Pericardium fibroblast (primary cell): ENCODE measurements around a stretch of chr14.

- RAMPAGE, long total RNA, result no peak
Observed at GRCh38 chr14:58321473-58321814, 23.1 kb downstream of the ARID4A start.

- RAMPAGE, long total RNA, result start-site peak on the minus strand at chr14:58427119-58427174, 370 and 161 reads in 2 replicates
Observed at GRCh38 chr14:58426808-58427283, 485 bp downstream of the TIMM9 start.

GRCh38 chr14:59137040-59137720 is 51.3 kb upstream of the DAAM1 start:
- RAMPAGE, long total RNA, result no peak

GRCh38 chr14:59357876-59358379 is 107.3 kb downstream of the GPR135 start:
- RAMPAGE, long total RNA, result no peak

- RAMPAGE, long total RNA, result no peak
Observed at GRCh38 chr14:59464434-59464519, 903 bp downstream of the GPR135 start.

DNA sequence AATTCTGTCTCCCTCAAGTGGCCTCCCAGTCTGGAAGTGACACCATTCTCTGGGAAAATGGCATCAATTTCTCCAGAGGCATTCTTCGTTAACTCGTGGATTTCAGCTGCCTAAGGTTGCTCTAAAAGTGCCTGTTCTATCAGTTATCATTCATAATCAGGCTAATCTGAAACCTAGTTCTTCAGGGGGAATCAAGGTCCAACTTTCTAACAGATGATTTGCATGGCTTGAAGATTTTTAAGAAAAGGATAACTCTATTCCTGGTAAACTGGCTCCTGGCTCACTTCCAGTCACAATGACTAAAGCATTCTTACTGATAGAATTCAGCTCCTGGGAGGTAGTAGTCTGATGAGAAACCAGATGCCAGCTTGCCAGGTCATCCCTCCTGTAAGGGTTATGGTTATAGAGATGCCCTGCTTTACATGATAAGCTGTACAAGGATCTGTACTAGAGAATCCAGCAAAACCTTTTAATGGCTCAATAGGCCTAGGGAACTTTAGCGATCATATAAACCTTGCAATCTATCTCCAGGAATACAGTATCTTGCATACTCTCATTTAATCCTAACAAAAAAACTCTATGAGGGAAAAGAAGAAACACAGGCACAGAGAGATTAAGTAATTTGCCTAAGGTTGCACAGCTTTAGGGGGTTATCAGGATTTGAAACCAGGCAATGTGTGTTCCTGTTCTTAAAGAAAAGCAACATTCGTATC is 1.5 kb downstream of the L3HYPDH start:
- RAMPAGE, long total RNA, result no peak

- RAMPAGE, long total RNA, result no peak
Observed at GRCh38 chr14:59483620-59484236, 480 bp downstream of the L3HYPDH start.

- RAMPAGE, long total RNA, result no peak
Observed at GRCh38 chr14:60087885-60088210, 3.9 kb upstream of the PCNX4 start.

DNA sequence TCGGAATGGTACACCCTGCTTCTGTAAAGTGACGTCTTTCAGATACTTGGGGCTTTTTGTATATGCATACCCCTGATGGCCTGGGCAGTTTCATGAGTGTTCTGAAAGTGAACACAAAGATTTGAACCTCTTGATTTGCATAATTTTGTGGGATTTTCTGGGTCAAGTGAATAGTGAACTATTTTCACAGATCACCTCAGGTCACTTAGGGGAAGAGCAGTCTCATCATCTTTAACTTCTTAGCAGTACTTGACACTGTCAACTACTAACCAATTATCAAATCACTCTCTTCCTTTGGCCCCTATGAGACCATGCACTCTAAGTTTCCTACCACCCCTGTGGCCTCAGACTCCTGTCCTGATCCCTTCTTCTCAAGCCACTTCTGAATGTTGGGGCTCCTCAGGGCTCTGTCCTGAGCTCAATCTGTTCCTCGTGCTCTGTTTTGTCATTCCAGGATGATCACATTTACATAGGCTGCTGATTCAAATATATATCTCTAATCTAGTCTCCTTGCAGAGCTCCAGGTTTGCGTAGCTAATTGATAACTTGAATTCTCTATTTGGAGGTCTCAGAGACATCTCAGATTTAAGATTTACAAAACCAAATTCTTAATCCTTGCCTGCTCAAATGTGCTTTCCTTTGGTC is 36.2 kb upstream of the PPM1A start:
- RAMPAGE, long total RNA, result no peak

- RAMPAGE, long total RNA, result no peak
Observed at GRCh38 chr14:60485114-60485431, 790 bp downstream of the C14orf39 start.

- RAMPAGE, long total RNA, result no peak
Observed at GRCh38 chr14:60646930-60647543, 2.2 kb downstream of the SIX1 start.

GRCh38 chr14:60933119-60933534 is 47.8 kb downstream of the TRMT5 start:
- RAMPAGE, long total RNA, result no peak

- RAMPAGE, long total RNA, result no peak
Observed at GRCh38 chr14:61322369-61323044, 1.1 kb downstream of the PRKCH start.

DNA sequence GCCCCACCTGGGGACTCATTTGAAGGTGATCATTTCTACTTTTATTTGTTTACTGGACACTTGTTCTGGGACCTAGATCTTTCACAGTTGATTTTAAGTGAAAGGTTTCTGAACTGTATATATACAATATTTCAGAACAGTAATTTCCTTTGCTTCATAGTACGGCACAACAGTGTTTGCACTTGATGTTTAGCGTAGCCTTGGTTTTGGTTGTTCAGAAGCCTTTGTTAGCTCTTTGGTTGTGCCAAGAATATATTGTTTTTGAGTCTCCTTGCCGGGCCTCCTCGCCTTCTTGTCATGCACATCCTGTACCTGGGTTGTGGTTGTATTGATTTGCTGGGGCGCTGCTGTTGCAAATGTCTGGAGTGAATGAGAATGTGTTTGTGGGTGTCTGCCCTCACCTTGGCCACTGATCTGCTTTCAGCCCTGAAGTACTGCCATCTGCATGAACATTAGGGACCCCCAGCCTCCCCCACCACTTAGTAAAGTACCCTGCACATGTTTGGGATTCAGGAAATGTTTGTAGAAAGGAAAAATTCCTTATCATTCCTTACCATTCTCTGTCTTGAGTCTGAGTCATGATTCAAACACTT is 16.4 kb downstream of the PRKCH start:
- RAMPAGE, long total RNA, result no peak

DNA sequence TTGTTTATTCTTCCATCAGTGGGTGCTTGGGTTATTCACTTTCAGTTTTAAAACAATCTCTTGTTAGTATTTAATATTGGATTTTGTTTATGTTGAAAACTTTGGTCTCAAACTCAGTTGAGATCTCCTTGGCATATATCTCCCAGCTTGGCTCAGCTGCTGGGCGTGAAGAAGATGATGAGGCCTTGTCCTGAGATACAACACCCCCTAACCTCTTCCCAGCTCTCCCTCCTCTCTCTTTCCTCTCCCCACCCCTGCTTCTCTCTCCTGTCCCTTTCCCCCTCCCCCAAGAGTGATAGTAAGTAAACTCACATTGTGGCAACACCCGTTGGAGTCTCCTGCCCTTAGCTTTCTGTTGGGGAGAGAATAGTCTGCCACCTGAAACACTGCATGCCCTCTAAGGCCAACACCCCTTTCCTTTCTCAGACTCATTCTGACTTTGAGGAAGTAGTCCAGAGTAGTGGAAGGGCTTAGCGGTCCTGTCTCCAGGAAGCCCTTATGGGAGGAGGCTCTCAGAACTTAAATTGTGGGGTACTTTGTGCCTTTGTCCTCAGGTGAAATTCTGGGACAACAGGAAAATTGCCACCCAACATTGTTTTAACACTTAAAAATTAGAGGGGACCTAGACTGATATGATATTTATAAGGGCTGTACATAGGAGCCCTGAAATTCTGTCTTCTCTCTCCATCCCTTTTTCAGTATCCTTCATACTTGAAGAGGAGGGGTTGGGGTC is 95.2 kb downstream of the PRKCH start:
- RAMPAGE, long total RNA, result no peak

DNA sequence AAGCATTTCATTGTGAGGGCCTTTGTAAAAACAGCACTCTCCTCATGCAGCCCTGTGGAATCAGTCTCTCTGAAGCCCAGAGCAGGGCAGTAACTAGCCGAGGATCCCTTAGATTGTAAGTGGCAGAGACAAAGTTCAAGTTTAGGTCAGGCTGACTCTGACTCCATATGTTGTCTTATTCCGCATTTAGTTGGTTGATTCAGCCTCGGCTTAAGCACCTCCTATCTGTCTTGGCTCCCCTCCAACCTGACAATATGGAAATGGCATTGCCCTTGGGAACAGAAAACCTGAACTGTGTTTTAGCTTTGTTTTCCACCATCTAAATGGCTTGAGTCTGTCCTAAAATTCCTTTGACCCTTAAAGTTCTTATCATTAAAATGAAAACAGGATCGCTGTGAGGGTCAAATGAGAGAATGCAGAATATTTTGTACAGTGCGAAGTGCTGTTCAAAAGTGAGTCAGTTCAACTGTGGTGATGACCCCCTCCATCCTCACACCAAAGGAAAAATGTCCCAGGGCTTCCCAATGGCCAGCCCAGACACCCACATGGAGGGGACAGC is 141.5 kb downstream of the PRKCH start:
- RAMPAGE, long total RNA, result start-site peak on the plus strand centred at position 392 of the sequence, 310 bp wide, 19 and 13 reads in 2 replicates

DNA sequence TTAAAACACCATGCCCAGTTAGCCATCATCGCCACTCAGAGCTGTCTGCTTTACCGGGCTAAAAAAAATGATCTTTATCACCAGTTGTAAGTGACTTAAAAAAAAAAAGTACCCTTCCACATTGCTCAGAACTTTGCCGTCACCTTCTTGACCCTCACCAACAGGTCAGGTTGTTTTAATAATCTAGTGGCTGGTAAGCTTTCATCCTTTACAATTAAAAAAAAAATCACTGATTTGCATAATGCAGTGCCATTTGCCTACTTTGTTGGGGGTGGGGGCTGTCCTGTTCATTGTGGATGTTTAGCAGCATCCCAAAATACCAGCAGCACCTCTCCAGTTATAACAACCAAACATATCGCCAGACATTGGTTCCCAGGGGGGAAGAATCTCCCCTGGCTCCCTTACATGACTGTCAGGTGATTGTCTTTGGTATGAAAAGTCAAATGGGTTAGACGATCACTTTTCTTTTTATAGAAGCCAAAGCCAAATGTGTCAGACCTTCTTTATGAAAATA is 150.1 kb downstream of the PRKCH start:
- RAMPAGE, long total RNA, result no peak

- RAMPAGE, long total RNA, result no peak
Observed at GRCh38 chr14:61476292-61477367, 155.3 kb downstream of the PRKCH start.

DNA sequence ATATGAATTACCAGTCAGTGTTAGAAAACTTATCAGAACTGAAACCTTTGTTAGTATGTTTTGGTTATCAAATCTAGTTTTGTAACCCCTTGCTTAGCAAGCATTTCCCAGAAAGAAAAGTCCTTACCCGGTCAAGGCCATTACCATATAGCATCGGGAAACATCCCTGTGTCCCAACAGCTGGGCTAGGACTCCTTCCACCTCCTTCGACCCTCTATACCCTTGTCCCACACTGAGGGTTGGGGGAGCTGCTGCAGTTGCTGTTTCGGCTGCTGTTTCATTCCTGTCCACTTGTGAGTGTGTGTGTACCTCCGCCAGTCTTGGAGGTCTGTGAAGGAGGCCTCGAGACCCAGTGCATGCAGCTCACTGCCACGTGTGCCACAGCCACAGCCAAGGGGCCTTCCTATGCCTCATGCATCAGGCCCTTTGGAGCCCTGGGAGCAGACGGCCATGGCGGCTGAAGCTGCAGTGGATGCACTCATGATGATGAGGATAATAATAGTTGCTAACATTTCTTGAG is 156.3 kb downstream of the PRKCH start:
- RAMPAGE, long total RNA, result no peak

DNA sequence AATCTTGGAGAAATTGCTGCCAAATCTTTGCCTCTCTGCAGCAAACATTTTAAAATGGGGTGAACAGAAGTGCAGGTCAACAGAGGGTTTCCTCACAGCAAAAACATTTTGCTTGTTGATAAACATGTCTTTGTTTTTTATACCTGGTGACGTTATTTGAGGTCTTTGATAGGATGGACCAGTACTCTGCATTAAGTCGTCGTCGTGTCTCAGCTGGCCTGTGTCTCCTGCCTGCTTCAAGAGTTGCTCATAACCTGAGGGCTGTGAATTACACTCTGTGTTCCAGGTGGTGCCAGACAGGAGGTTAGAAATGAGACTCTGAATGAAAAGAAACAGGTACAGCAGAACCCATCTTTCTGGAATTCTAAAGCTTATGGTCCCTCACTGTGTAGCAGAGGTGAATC is 161.0 kb downstream of the PRKCH start:
- RAMPAGE, long total RNA, result no peak